Mesenteric fat pad (tissue), 1 donor: Measurements from ENCODE around the gene ATP1A1.

DNA sequence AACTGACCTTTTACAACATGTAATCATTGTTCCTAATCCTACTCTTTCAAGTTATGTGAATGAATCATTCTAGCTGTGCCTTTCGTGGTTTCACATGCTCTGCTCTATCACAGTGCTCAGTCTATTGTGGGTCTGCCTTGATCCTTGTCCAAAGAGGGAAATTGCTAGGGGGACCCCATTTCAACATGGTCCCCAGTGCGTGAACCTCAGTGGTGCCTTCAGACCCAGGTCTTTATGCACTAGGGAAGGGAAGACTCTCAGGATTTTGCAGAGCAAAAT, 118.1 kb upstream of the ATP1A1 start:
- PRO-cap, result no peak

DNA sequence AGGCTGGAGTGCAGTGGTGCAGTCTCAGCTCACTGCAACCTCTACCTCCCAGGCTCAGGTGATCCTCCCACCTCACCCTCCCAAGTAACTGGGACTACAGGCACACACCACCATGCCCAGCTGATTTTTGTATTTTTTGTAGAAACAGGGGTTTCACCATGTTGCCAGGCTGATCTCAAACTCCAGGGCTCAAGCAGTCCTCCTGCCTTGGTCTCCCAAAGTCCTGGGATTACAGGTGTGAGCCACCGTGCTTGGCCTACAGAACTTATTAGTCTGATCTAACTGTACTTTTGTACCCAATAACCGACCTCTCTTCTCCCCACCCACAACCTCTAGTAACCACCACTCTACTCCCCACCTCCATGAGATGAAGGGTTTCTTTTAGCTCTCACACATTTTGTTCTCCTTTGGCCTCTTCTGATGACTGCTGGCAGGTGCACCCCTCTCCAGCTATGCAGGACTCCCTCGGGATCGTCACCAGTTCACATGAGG, 100.0 kb upstream of the ATP1A1 start:
- PRO-cap, result no peak

DNA sequence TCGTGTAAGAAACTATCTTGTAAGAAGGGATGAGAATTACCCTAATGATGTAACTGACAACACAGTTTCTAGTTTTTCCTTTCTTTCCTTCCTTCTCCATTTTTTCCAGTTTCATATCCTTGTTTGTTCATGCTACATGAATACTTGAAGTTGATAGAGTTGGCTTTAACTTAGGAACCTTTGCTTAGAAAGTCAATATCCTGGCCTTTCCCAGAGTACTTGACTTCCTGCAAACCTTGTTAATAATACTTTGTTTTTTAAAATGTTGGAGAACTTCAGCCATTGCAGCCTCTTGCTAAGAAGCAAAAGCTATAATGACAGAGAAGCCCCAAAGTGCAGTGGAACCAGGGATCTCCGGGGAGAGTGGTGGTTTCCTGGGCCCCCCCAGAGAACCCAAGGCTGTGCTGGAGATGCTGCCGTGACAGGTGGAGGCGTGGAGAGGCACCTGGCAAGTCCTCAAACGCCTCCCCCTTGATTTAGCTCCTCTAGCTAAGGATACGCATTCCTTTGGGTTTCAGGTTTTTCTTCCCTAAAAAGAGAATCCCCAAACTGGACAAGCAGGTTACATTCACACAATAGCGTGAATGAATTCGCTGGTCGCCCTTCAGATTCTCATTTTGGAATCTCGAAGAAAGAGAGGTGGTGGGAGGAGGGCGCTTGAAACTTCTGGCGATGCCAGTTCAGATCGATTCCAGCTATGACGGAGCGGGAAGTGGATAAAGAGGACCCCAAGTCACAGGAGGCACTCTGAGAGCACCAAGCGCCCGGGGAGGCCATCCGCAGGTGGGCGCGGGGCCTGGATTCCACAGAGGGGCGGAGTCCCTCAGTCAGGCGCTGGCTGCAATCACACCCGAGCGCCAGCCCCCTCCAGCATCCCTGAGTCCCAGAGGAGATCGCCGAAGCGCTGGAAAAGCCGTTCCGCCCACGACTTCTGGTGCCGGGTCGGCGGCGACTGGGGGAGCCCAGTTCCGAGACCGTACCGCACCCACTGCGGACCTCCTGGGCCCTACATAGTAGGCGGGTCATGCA, 821 bp upstream of the ATP1A1 start:
- PRO-cap, result unidirectional peak, plus-strand start at position 891 of the sequence

GRCh38 chr1:116373174-116373733, at the start of gene ATP1A1:
ATP1A1 (plus strand) TSS chr1:116373244.
- PRO-cap, result bidirectional peak, plus-strand start at chr1:116373244, minus-strand start at chr1:116373063

GRCh38 chr1:116391052-116391574, 18.1 kb downstream of the ATP1A1 start:
- PRO-cap, result no peak

GRCh38 chr1:116415478-116416555, 42.8 kb downstream of the ATP1A1 start:
- PRO-cap, result no peak

DNA sequence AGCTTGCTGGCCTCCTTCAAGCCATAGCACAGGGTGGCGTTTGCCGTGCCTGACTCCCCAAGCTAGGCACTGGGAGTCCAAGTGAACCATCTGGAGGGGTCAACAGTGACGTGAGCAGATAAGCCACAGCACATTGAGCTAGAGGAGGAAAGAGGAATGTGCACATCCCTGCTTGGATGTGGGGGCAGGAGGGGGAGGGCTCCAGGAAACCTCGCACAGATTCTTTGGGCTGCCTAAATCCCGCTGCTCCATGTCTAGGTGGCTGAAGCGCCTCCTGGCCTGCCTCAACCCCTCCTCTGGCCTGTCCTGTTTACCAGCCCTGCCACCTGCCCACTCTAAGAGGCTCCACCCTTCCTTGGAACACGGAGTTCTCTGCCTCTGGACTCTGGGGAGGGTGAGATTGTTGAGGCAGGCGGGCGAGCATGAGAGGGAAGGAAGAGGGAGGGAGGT, 86.9 kb downstream of the CD58 start:
- PRO-cap, result no peak

DNA sequence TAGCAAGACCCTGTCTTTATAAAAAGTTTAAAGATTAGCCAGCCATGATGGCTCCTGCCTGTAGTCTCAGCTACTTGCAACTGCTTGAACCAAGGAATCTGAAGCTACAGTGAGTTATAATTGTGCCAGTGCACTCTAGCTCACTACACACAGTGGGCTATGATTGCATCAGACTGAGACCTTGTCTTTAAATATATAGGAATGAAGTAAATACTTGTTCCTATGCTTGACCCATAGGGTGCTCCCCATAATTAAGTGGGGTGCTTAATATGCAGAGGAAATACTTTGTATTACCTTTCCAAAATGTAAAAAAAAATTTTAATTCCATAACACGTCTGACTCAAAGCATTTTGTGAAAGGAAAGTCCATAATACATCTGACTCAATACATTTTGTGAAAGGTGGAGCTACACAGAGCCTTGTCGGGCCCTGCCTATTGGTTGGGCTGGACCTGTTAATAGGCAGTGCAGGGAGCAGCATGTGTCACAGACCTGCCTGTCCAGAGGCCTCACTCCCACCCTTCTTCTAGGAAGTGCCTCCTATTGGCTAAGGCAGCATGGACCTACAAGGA, 33.7 kb downstream of the CD58 start:
- PRO-cap, result no peak

- PRO-cap, result no peak
Observed at GRCh38 chr1:116824666-116824926, 70.4 kb downstream of the CD2 start.

- PRO-cap, result no peak
Observed at GRCh38 chr1:116875467-116875831, 34.3 kb upstream of the PTGFRN start.

GRCh38 chr1:116878322-116878543, 31.5 kb upstream of the PTGFRN start:
- PRO-cap, result no peak

DNA sequence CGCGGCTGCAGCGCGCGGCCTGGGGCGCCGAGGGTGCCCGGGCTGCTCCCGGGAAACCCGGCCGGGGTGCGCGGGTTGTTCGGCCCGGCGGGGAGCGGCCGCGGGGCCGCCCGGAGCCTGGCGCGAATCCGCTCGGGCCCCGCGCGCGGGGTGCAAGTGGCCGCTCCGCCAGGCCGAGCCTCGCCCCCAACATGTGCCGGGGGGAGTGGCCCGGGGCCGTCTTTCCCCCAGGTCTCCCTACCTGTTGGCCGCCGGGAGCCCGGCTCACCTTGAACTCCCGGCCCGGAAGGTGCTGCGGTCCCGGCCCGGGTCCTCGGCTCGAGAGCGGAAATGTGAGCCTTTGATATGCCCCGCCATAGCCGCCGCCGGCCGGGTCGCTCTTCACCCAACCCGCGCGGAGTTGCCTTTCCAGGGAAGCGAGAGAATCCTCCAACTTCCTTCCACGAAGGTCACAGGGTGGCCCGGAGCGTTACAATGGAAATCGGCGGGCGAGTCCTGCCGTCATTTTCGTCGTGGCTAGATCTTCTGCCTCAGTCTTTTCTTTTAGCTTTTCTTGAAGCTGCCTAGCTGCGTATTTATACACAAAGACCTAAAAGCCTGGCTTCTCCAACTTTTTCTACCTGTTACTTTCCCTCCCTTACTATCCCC, 726 bp downstream of the PTGFRN start:
- PRO-cap, result no peak

DNA sequence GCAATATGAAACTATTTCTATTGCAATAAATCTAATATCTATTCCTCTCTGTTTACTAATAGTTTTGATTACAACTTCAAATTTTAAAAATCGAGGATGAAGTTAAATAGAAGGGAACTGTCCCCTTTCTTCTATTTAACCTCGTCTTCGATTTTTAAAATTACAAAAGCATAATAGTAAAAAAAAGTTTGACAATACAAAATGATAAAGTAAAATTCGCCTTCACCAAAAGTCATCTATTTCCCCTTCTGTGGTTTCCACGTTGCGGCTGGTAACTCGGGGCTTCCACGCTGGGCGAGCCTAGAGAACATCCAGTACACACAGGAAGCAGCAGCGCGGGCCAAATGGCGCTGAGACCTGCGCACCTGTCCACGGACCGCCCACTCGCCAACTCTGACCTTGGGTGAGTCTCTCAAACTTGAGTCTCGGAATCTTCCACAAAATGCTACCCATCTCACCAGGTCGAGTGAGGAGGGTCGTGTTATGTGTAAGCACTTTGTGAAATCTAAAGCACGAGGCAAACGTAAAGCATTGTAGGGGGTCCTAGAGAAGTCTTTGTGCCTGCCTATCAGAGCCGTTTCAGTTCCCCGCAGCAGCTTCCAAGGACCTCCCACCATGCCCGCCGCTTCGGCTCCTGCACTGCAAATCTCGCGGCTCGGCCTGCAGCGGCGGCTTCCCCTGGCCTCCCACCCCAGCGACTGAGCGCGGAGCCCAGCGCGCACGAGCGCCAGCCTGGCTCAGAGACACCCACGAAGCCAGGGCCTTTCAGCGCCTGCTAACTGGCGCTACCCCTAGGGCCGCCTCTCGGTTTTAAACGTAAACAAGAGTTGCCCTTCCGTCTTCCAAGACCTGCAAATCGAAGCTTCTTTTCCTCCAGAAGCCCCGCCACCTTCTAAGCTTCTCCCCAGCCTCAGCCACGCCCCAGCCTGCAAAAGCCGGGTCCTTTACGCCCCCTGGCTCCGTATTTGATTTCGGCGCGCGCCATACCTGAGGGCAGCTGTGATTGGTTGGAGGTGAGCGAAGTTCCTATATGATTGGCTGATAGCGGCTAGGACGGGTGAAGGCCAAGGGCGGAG, 641 bp upstream of the TTF2 start:
- PRO-cap, result no peak

DNA sequence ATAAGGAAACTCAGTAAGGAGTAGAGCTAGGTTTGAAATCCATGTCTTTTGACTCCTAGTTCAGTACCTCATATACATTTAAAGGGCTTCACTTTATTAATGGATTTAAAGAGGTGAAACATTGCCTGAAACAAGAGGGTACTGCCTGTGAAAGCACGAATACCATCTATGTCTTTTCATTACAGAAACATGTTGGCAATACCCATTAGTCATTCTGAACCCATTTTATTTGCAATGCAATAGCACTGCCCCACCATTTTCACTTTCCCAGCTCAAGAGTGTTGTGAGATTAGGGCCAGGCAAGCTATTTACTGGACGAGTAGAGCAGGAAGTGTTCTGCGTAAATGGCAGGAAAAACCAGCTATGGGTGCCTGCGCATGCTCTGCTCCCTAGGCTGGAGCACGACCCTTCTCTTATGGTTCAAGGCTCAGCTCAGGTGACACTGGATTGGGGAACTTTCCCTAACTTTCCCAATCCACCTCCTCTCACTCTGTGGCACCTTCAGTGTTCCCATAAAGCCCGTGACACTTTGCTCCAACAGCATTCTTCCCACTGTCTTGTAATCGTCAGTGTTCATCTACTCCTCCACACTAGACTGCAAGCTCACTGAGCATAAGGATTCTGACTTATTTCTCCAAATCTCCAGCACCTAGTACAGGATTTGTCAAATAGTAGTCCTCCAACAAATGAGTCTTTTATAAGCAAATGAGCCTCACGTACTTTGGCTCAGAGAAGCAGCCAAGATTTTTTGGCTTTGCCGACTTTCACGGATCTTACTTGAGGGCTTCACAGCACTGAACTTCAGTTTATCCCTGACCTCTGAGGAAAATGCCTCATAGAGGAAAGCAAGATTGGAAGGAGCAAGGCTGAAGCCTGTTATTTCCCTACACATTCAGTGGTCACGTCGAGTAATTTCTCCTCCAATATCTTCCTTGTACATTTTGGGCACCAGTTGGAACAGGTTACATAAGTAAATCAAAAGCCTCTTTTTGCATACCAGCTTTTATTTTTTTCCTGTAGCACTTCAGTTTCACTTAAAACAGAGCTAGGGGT, 3.5 kb upstream of the MAN1A2 start:
- PRO-cap, result no peak

DNA sequence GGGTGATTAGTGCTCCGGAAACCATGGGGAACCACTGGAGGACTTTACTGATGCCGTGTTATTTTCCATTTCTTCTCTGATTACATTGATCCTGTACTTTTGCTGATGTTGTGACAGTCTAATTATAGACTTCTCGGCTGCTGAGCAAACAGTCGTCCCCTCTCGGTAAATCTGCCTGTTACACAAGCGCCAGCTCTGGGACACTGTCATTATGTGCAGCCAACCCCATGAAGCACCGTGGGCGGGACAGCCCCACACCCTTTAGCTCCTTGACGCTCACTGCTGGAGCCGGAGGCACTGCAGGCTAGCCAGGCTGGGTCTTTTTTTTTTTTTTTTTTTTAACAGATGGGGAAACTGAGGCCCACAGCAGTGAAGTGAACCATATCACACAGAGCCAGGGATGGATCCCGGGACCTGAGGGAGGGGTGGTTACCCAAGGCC, 6.0 kb upstream of the TENT5C start:
- PRO-cap, result no peak

DNA sequence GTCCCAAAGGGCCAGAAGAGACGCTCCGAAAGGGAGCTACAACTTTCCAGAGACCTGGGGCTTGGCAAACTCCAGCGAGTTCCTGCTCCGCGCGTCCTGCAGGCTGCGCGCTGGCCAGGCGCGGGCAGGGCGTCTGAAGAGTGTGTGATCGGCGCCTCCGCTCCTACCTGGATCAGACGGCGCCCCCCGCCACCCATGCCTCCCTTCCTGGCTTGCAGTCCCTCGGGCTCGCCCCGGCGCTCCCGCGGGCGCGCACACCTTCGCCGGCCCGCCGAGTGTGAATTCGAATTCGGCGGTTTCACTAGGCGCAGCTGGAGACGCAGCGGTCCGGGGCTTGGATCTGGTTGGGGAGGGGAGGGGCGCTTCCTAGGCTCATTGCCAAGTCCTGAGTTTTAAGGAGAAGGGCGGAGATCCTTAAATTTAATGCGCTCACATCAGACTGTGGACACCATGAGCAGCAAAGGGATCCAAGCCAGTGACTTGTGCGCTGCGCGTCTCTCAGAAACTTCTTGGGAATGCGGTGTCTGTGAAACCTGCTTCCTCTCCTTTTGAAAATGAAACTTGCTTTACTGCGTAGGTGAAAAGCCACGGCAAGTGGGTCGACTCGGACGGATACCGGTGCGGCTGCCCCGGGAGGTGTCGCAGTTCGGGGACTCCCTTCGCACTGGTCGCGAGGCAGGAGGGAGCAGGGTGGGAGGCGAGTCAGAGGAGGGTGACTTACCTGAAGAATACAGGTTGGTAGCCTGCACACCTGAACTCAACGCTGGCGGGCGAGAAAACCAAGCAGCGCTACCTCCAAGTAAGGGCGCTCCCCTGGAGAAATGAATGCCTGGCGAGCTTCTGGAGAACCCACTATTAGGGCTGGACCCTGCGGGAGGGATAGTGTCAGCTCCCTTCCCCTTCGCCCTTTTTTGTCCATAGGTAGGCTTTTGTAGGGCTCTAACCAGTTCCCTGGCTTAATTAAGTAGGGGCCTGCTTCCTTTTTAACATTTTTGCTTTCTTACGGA, 831 bp downstream of the TENT5C start:
- PRO-cap, result no peak

DNA sequence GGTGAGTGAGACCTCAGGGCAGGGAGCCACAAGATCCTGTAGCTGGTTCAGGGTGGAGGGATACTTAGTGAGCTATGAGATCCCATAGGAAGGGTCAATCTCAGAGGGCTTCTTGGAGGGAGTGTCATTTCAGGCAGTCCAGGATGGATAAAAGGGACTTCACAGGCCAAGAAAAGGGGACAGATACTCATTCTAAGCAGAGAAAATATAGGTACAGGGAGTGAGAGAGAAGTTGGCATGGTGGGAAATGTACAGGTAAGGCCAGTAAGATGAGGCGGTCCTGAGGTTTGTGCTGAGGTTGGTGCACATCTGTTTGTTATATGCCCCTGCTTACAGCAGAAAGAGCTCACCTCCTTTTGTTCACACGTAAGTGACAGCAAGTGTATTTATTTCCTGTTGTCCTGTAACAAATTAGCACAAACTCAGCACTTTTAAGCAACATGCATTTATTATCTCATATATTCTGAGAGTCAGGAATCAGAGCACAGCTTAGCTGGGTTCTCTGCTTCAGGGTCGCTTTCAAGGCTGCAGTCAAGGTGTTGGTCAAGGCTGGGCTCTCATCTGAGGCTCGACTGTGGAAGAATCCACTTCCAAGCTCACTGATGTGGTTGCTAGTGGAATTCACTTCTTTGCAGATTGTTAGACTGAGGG, 45.7 kb downstream of the TENT5C start:
- PRO-cap, result no peak

GRCh38 chr1:118186929-118187216, 1.8 kb upstream of the SPAG17 start:
- PRO-cap, result no peak

- PRO-cap, result no peak
Observed at GRCh38 chr1:118302174-118302493, 117.1 kb upstream of the SPAG17 start.

- PRO-cap, result no peak
Observed at GRCh38 chr1:118812472-118812867, 175.7 kb downstream of the TBX15 start.